ENCODE results near the genes BBS10, ZDHHC17, NAV3 and MYF6.

- PRO-cap, 3 experiments: no peak in any of the 3 experiments
- RAMPAGE, long total RNA, 4 experiments: no peak in any of the 4 experiments
- RRBS: no CpG with 5 or more reads among the region's 5 CpGs
Measured at GRCh38 chr12:75944044-75945199, 140.1 kb downstream of the NAP1L1 start.

DNA sequence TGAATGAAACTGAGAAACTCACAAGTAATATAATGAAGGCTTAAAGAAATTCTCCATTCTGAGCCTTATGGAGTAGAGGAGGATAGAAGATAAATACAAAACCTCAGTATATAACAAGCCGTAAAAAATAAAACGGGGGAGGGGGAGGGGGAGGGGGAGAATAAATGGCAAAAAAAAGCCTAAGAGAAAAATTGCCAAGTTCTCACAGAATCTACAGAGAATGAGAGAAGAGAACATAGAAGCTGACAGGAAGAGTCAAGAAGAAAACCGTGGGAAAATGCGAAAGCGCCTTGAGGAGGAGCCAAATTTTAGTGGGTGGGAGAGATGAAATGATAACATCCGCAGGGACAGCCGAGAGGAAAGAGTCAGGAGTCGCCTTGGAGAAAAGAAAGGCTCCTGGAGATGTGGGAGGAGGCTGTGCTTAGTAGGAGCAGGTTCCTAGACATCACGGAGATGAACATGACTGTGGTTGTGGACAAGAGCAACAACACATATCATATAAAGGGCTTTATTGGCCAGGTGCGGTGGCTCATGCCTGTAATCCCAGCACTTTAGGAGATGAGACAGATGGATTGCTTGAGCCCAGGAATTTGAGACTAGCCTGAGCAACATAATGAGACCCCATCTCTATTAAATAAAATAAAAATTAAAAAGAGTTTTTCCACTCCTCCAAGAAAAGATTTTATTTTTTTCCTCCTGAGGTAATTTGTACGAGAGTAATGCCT is 102.3 kb downstream of the NAP1L1 start:
- PRO-cap, 3 experiments: peak in 1 of 3 experiments; most common plus-strand start position 362 of the sequence (in 1)
- RAMPAGE, long total RNA, 4 experiments: no peak in any of the 4 experiments
- RRBS: no CpG with 5 or more reads among the region's 11 CpGs

DNA sequence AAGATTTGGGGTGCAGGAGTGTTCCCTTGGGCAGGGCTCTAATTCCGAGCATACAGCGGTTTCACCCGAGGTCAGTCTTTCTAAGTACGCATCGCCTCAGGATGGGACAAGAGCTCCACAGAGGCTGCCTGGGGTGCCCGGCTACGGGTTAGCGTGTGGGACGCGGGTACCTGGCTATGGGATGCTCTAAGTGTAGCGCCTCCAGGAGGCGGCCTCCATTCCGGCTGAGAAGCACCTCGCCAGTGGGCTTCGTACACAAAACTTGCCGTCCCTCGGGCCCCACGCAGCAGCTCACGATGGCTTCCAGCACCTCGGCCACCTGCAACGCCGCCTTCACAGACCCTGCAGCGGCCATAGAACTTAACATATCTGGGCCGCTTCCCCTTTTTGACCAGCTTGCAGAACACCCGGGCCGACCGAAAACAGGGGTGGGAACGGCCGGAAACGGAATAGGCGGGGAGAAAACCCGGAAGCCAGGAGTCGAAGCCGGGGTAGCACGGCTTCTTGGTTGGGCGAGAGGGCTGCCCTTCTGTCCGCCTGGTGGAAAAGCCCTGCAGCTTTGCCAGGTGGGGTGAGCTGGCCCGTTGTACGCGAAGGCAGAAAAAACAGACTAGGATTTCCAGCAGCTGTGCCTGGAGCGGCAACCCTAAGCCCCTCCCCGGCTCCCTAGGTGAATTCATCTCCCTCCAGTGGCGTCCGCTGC is at the start of gene BBS10:
TSS of gene BBS10 (minus strand) at position 424 of the 703 bp plus-strand sequence.
- PRO-cap, 3 experiments: peak in 3 of 3 experiments; most common plus-strand start position 478 of the sequence (in 2); most common minus-strand start position 424 of the sequence (in 3)
- RAMPAGE, long total RNA, 4 experiments: start-site peak on the minus strand in 4 of 4 experiments, centred at positions 396 to 439 of the sequence, 20 to 272 reads per replicate
- RRBS: 1% methylated on average over 8 of the region's 44 CpGs

DNA sequence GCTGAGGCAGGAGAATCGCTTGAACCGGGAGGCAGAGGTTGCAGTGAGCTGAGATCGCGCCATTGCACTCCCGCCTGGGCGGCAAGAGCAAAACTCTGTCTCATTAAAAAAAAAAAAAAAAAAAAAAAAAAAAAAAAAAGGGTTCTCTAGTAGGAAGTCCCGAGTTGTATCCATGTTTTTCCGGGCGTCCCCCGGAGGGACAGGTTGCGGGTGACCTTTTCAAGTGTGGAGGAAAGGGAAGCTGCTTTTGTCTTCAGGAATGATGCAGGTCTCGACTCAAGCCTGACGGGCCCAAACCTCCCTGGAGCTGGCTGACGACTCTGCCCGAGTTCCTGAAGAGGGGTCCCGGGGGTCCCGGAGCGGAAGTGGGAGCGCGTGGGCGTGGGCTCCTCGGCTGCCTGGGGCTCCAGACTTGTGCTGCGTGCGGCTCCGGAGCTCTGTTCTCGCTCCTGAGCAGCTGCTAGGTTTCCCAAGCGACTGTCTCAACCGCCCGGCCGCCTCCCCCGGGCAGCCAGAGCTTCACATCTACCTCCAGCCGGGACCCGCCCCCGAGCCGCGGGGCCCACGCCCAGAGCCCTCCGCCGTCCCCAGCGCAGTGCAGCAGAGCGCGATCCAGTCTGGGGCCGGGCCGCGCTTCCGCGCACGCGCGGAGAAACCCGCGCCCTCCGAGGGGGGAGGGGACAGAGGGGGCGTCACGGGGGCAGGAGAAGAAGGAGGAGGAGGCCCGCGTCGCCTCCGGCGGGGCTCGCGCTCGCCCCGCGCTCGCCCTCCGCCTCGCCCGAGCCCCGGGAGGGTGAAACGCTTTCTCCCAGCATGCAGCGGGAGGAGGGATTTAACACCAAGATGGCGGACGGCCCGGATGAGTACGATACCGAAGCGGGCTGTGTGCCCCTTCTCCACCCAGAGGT is at the start of gene ZDHHC17:
TSS of gene ZDHHC17 (plus strand) at position 692 of the 908 bp plus-strand sequence.
- PRO-cap, 3 experiments: peak in 3 of 3 experiments; most common plus-strand start position 835 of the sequence (in 3); most common minus-strand start position 619 of the sequence (in 3)
- RAMPAGE, long total RNA, 4 experiments: start-site peak on the plus strand in 2 of 4 experiments, centred at positions 701 to 821 of the sequence, 28 to 448 reads per replicate
- RRBS: under 1% methylated on average over 53 of the region's 78 CpGs

DNA sequence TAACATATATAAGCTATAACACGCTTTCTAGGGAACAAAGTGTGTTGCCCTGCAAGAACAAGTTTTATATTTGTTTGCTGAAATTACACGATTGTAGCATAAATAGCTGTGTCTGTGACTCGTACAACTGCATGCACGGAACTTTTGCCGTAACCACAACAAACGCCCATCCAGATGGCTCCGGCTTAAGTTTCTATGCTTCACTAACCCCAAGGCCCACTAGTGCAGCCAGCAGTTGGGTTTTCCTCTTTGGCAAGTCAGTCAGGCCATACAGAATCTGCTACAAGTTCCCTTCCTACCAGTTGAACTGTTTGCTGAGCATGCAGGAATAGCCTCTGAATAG is 12.1 kb downstream of the CSRP2 start:
- PRO-cap, 3 experiments: no peak in any of the 3 experiments
- RAMPAGE, long total RNA, 4 experiments: no peak in any of the 4 experiments
- RRBS: no CpG with 5 or more reads among the region's 7 CpGs

GRCh38 chr12:77830436-77831871 is at the start of gene NAV3:
NAV3 (plus strand) TSS chr12:77830894.
- PRO-cap, 3 experiments: peak in 1 of 3 experiments; most common plus-strand start chr12:77830671 (in 1)
- RAMPAGE, long total RNA, 4 experiments: start-site peak on the plus strand in 4 of 4 experiments, at chr12:77830845-77831691 at its widest, 16 to 298 reads per replicate
- RRBS: no CpG with 5 or more reads among the region's 5 CpGs

- PRO-cap, 3 experiments: no peak in any of the 3 experiments
- RAMPAGE, long total RNA, 4 experiments: no peak in any of the 4 experiments
- RRBS: no CpG with 5 or more reads among the region's 5 CpGs
Measured at GRCh38 chr12:77833995-77834337, 3.3 kb downstream of the NAV3 start.

DNA sequence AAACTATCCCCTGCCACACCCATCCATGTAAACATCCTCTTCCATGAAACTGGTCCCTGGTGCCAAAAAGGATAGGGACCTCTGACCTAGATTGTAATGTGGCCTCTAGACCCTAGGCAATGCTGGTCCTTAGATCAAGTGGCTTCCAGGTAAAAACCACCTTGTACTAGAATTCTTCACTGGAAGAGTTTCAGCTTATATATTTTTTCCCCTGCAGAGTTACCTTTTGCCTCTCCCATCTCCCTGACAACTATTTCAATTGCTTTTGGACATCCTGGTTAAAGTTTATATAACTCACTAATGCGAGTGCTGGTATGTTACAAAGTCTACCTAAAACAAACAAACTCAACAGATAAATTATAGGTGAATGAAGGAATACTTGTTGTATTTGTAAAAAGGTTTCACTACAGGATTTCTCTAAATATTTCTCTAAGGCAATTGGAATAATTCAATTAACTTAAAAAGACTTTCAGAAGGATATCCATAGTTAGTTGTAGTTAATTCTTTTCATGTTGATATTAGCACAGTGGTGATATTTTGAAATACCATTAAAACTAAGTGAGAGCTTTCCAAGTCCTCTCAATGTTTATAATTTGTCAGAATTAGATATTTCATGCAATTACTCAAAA is 462.6 kb downstream of the NAV3 start:
- PRO-cap, 3 experiments: no peak in any of the 3 experiments
- RAMPAGE, long total RNA, 4 experiments: no peak in any of the 4 experiments
- RRBS: no CpG with 5 or more reads among the region's 1 CpG

DNA sequence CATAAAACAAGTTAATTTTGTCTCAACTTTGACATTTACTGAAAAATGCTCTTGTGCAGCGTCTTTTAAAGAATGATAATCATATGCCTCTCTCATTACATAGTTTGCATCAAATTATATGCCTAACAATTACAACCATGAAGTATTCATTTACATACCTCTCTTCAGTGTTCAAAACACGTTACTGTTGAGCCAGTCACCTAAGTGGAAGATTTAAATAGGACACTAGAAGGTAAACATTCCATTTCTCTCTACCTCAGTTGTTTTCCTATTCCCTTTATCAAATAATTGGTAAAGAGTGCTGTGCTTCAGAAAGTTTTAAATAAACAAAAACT is 46.5 kb downstream of the PAWR start:
- PRO-cap, 3 experiments: no peak in any of the 3 experiments
- RAMPAGE, long total RNA, 4 experiments: no peak in any of the 4 experiments
- RRBS: no CpG with 5 or more reads among the region's 2 CpGs

DNA sequence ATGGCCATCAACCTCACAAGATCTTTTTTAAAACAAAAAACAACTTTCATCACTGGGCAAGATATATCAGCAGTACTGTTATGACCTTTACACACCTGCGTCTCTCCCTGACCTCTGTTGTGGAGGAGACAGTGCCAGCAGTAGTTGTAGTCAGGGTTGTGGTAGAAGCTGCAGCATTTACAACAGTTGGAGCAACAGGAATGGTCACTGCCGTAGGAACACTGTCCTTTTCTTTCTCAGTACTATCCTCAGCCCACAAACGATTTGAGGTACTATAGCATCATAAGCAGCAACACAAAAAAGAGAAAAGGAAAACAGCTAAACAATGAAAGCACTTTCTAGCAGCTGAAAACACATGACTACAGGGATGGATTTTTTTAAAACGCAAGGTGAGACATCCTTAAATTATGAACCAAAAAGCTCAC is 114.7 kb upstream of the PAWR start:
- PRO-cap, 3 experiments: no peak in any of the 3 experiments
- RAMPAGE, long total RNA, 4 experiments: no peak in any of the 4 experiments
- RRBS: no CpG with 5 or more reads among the region's 4 CpGs

GRCh38 chr12:80445075-80445663 is 1.1 kb downstream of the PTPRQ start:
- PRO-cap, 3 experiments: no peak in any of the 3 experiments
- RAMPAGE, long total RNA, 4 experiments: no peak in any of the 4 experiments
- RRBS: no CpG with 5 or more reads among the region's 5 CpGs

DNA sequence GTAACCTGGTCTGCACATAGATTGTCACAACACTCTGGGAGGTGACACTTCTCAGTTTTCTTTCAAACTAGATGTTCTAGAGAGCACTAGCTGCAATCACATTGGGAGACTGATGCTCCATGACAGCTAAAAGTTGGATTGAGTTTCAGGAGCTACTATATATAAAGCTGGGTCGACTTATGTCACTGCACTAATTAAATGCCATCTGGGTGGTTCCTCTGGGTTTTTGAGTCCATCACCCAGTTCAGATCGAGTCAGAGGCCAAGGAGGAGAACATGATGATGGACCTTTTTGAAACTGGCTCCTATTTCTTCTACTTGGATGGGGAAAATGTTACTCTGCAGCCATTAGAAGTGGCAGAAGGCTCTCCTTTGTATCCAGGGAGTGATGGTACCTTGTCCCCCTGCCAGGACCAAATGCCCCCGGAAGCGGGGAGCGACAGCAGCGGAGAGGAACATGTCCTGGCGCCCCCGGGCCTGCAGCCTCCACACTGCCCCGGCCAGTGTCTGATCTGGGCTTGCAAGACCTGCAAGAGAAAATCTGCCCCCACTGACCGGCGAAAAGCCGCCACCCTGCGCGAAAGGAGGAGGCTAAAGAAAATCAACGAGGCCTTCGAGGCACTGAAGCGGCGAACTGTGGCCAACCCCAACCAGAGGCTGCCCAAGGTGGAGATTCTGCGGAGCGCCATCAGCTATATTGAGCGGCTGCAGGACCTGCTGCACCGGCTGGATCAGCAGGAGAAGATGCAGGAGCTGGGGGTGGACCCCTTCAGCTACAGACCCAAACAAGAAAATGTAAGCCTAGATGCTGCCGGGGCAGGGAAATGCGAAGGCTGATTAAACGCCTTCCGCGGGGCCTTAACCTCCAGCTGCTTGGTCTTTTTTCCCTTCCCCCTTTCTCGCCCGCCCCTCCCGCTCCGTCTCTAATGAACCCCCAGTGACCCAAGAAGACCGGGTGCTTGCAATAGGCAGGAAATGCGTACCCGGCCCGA is at the start of gene MYF6:
TSS of gene MYF6 (plus strand) at position 190 of the 991 bp plus-strand sequence.
- PRO-cap, 3 experiments: no peak in any of the 3 experiments
- RAMPAGE, long total RNA, 4 experiments: no peak in any of the 4 experiments
- RRBS: 23% methylated on average over 12 of the region's 35 CpGs

DNA sequence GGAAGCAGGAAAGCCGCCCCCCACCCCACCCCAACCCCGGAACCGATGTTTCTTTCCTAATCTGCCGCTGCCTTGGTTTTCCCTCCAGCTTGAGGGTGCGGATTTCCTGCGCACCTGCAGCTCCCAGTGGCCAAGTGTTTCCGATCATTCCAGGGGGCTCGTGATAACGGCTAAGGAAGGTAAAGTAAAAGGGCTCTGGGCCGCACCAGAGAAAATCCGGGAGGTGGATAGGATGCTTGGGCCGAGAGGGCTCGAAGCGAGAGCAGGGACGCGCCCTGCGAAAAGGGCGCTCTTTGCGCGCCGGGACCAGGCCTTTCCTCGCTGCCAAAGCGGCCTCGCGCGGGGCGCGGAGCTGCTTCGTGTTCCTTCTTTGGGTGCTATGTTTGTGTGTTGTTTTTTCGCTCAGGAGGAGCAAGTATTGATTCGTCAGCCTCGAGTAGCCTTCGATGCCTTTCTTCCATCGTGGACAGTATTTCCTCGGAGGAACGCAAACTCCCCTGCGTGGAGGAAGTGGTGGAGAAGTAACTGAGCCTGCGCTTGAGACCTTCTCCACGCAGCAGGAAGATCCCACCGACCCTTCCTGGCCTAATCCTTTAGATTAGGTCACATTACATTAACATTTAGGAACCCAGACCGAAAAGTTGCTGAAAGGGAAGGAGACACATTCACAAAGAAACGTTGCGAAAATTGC is 1.1 kb downstream of the MYF6 start:
- PRO-cap, 3 experiments: no peak in any of the 3 experiments
- RAMPAGE, long total RNA, 4 experiments: no peak in any of the 4 experiments
- RRBS: 9% methylated on average over 11 of the region's 43 CpGs

DNA sequence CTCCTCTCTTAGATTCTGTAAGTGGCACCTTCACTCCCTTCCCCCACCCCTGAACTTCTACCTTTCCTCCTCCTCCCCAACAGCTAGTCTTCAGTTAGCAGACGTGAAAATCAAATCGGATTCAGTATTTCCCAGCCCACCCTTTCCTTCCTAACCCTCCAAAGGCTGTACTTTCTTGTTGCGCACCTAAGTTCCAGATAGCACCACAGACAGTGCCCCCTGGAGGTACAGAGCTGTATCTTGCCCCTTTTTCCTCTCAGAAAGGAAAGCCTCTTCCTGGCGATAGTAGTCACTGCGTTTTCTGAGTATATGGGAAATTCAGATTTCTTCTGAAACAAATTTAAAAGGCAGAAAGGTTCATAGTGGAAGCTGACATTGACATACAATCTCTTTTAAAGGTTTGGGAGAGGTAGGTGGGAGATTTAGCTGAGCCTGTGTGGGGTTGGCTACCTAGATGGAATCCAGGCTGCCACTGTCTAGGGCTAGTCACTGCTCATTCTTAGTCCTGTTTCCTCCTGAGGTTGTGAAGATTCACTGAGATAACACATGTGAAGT is 3.0 kb downstream of the MYF6 start:
- PRO-cap, 3 experiments: no peak in any of the 3 experiments
- RAMPAGE, long total RNA, 4 experiments: no peak in any of the 4 experiments
- RRBS: no CpG with 5 or more reads among the region's 5 CpGs

- PRO-cap, 3 experiments: no peak in any of the 3 experiments
- RAMPAGE, long total RNA, 4 experiments: no peak in any of the 4 experiments
- RRBS: no CpG with 5 or more reads among the region's 5 CpGs
Measured at GRCh38 chr12:80939436-80940177, 1.9 kb upstream of the LIN7A start.

DNA sequence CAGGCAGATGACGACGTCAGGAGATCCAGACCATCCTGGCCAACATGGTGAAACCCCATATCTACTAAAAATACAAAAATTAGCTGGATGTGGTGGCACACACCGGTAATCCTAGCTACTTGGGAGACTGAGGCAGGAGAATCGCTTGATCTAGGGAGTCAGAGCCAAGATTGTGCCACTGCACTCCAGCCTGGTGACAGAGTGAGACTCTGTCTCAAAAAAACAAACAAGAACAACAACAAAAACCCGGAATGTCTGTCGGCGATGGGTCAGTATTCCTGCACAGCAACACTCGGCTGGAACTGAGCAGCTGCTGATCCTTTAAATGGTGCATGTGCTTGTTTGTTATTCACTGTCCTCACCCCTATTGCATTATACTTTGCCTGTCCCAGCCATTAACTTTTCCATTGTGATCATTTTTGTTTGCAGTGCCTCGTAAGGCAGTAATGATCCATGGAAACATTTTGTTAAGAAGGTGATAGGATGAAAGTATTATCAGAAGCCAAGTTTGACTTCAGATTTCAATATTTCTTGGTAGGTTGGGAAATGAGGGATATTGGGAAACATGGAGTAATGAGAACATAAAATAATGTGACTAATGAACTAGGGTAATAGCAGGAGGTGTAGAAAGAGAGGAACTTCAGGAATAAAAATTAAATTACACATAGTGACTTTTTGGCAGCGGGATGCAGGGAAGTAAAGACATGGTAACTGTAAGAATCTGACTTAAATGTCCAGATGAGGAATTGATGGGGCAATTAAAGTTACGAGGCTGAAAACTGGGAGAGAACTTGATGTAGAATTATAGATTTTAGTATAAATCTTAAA is 6.1 kb downstream of the ACSS3 start:
- PRO-cap, 3 experiments: peak in 1 of 3 experiments; most common minus-strand start position 294 of the sequence (in 1)
- RAMPAGE, long total RNA, 4 experiments: no peak in any of the 4 experiments
- RRBS: 83% methylated on average over 1 of the region's 11 CpGs

GRCh38 chr12:81209168-81209922 is 131.5 kb downstream of the ACSS3 start:
- PRO-cap, 3 experiments: peak in 1 of 3 experiments; most common minus-strand start chr12:81209719 (in 1)
- RAMPAGE, long total RNA, 4 experiments: no peak in any of the 4 experiments
- RRBS: no CpG with 5 or more reads among the region's 5 CpGs

DNA sequence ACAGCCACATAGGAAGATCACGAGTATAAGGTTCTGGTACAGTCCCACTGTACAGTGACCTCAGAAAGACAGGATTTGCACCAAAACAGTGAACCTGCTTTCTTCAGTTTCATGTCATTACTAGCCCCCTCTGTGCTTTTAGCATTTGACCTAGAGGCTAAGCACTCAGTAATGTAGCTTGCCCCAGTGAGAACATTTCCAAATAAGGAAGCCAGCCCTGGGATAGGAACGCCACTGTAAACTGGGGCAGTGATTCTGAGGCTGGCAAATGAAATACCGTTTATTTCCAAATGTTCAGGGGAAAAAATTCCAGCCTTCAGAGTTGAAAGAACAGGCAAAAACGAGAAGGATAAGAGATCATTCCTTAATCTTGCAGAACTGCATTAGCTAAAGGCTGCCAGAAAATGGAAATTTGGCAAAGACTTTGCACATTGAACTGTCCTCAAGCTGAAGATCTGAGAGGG is 41.8 kb upstream of the PPFIA2 start:
- PRO-cap, 3 experiments: no peak in any of the 3 experiments
- RAMPAGE, long total RNA, 4 experiments: no peak in any of the 4 experiments
- RRBS: no CpG with 5 or more reads among the region's 4 CpGs

DNA sequence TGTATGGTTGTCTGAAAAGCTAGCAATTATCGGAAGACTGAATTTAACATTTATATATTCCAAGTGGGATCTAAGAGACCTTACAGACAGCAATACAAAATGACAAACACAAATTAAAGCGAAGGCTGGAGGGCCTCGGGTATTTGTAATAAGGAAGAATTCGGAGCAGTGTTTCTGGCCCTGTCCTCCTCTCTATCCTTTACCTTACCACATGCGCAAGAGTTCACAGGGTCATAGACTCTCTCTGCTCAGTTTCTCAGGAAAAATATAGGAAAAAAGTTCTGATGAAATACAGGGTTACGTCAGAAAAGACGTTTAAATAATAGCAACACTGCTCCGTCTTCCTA is 504 bp downstream of the CCDC59 start:
- PRO-cap, 3 experiments: no peak in any of the 3 experiments
- RAMPAGE, long total RNA, 4 experiments: no peak in any of the 4 experiments
- RRBS: no CpG with 5 or more reads among the region's 8 CpGs

DNA sequence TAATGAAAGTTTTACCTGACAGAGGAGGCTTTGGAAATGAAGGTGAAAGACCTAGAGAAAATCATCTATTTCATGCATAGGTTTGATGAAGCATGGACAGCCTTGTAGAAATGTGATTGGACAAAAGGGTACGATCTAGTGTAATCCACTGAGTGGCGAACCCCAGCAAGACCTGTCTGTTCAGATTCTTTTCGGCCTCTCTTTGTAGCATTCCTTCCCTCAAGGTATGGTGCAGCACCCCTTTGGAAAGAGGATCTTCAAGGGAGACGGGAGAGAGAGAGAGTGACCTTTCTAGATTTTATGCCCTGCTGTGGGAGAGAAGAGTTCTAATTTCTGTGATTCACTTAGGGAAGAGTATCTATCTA is 287.9 kb downstream of the TMTC2 start:
- PRO-cap, 3 experiments: no peak in any of the 3 experiments
- RAMPAGE, long total RNA, 4 experiments: no peak in any of the 4 experiments
- RRBS: no CpG with 5 or more reads among the region's 4 CpGs

All from adrenal gland (tissue), 7 donors.